Measurements from ENCODE around the gene SIX3.

DNA sequence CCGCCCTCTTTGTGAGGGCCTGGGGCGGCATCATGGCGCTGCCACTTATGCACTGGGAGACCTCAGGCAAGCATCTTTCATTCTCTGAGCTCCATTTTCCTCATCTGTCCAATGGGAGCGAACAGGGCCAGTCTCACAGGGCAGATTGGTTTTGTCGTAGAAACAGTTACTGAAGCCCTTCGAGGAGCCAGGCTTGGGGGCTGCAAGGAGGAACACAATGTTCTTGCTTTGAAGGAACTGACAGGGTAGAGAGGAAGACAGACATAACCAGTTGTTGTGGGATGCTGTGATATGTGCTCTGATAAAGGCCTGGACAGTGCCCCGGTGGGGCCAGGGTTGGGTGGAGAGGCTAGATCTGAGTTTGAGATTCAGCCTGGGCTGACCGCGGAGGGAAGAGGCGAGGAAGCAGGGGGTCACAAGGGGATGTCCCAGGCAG lies 14.1 kb downstream of the ZFP36L2 start:
- PRO-cap: no peak
- RRBS, 2 experiments: no CpG with 5 or more reads among the region's 10 CpGs

DNA sequence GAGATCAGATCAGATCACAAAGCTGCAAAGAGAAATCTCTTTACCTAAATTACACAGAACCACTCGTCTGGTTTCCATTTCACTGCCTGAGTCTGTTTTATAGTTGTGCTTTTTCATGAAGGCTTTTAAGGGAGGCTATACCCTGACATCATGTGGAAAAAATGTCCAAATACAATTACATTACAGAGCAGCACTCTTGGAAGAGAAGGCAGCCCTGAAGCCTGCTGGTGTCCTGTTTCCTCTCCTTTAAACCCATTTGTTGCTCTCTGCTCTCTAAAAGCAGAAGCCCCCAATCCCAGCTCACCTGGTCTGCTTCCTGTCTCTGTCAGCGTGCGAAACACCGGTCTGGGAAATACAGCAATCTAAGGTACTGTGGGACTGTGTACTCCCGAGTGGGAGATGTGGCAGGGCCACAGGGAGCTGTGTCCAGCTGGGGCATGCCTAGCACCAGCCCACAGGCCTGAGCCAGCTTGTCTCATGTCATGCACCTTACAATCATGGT lies 24.9 kb upstream of the ZFP36L2 start:
- PRO-cap: no peak
- RRBS, 2 experiments: no CpG with 5 or more reads among the region's 5 CpGs

- PRO-cap: no peak
- RRBS, 2 experiments: no CpG with 5 or more reads among the region's 5 CpGs
Observed at GRCh38 chr2:43482716-43483425, 113.0 kb downstream of the THADA start.

DNA sequence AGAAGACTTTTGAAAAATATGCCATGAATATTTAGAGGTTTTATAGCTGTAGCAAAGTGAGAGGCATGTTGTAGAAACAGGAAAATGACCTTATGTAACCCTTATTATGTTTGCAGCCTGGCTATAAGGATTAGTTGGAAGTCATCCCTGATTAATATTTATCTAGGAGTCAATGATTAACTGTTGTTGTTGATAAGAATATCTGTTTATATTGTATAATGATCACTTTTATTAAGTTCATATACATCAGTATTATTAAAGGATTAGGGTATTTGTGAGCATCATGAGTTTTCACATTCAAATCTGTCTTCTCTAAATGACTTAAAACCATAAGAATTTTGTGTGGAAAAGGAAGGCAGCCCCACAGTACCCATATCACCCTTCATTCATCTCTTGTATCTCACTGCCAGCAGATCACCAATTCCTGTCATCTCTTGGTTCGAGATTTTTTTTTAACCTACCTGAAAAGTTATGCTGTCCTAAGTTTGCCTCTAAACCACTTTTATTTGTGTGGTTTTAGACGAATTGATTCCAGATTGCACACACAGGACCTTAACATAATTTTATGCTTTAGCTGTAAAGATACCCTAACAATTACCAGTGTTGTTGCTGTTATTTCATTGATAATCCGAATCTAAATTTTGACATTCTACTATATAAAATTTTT lies 32.1 kb downstream of the ABCG5 start:
- PRO-cap: no peak
- RRBS, 2 experiments: no CpG with 5 or more reads among the region's 3 CpGs

- PRO-cap: no peak
- RRBS, 2 experiments: no CpG with 5 or more reads among the region's 8 CpGs
Observed at GRCh38 chr2:43842252-43842775, 3.5 kb downstream of the ABCG8 start.

GRCh38 chr2:43904617-43905091 lies 65.9 kb downstream of the ABCG8 start:
- PRO-cap: no peak
- RRBS, 2 experiments: no CpG with 5 or more reads among the region's 4 CpGs

- PRO-cap: no peak
- RRBS, 2 experiments: no CpG with 5 or more reads among the region's 3 CpGs
Observed at GRCh38 chr2:44181052-44181678, 12.5 kb downstream of the PPM1B start.

GRCh38 chr2:44246698-44247501 lies 28.4 kb upstream of the SLC3A1 start:
- PRO-cap: no peak
- RRBS, 2 experiments: no CpG with 5 or more reads among the region's 4 CpGs

DNA sequence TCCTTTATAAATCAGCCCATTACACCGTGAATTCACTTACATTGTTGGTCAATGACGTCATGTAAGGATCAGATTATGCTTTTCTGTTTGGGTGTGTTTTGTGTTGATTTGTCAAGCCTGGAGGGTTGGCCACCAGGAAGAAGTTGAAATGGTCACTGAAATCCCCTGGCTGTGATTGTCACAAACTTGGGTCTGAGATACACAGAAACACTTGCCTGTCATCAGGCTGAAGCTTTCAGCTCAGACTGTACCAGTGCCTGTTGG lies 7.0 kb upstream of the SLC3A1 start:
- PRO-cap: no peak
- RRBS, 2 experiments: no CpG with 5 or more reads among the region's 2 CpGs

GRCh38 chr2:44544030-44544828 lies 182.5 kb downstream of the CAMKMT start:
- PRO-cap: no peak
- RRBS, 2 experiments: no CpG with 5 or more reads among the region's 1 CpG

- PRO-cap: no peak
- RRBS, 2 experiments: no CpG with 5 or more reads among the region's 4 CpGs
Observed at GRCh38 chr2:44806504-44806794, 135.1 kb upstream of the SIX3 start.

DNA sequence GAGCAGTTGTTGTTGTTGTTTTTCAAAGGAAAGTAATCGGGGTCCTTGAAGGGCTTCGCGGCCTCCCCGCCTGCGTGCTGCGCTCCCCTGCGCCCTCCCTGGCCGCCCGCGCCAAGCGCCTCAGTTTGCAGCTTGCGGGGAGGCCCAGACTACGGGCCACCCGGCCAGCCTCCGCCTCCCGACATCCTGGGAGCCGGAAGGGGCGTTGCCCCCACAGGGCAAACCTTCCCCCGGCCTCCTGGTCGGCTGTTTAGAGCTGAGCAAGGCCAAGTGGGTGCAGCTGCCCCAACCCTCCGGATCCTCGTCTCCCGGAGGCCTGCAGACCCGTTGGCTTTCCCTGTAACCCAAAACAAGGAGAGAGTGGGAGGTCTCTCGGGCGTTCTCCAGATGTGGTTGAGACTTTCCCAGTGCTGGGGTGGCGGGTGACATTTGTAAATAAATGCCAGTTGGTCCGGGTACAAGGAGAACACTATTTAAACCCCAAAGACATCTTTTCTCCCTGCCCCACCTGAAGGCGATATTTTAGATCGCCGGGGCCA lies 3.7 kb upstream of the SIX3 start:
- PRO-cap: no peak
- RRBS, 2 experiments: 3 to 12% methylated on average over 9 of the region's 31 CpGs

GRCh38 chr2:44941678-44942444 lies at the start of gene SIX3:
SIX3 (plus strand) TSS chr2:44941702.
- PRO-cap: no peak
- RRBS, 2 experiments: 0 to 3% methylated on average over 4 of the region's 57 CpGs

- PRO-cap: no peak
- RRBS, 2 experiments: 3 to 5% methylated on average over 29 to 30 of the region's 89 CpGs
Observed at GRCh38 chr2:45008540-45009310, 527 bp downstream of the SIX2 start.

DNA sequence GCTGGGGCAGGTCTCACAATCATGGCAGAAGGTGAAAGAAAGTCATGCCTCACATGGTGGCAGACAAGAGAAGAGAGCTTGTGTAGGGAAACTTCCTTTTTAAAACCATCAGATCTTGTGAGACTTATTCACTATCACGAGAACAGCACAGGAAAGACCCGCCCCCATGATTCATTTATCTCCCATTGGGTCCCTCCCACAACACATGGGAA lies 183.2 kb upstream of the SIX2 start:
- PRO-cap: no peak
- RRBS, 2 experiments: no CpG with 5 or more reads among the region's 2 CpGs

GRCh38 chr2:45211750-45212247 lies 202.5 kb upstream of the SIX2 start:
- PRO-cap: no peak
- RRBS, 2 experiments: no CpG with 5 or more reads among the region's 3 CpGs

DNA sequence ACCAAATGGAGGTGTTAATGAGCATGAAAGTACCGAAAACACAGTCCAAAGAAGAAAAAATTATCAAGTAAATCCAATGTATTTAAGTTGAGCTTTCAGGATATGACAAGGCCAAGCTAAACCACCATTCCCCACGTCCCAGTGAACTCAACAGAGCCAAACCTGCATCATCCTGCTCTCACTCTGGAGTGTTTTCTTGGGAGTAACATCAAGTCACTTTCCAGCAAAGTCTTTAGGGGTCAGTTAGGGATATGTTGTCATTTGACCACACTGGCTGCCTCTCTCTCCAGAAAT lies 140.6 kb downstream of the SRBD1 start:
- PRO-cap: no peak
- RRBS, 2 experiments: no CpG with 5 or more reads among the region's 2 CpGs

DNA sequence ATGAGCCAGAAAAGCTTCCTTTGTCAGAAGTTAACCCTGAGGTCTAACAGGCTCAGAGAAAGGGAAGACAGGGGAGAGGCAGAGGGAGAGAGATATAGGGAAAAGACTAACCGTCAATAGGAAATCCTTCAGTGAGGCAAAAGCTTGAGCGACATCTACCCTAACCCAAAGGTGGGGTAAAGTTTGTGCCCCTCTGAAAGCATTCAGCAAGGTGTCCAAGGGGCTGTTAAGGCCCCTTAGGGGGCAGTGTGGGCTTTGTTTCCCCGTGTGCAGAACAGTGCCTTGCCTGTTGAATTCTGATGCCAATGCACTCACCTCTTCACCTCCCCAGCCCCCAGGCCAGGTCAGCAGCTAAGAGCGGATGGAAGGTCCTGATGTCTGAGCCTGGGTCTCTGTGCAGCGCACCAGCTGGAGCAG lies 12.0 kb upstream of the PRKCE start:
- PRO-cap: no peak
- RRBS, 2 experiments: no CpG with 5 or more reads among the region's 5 CpGs

DNA sequence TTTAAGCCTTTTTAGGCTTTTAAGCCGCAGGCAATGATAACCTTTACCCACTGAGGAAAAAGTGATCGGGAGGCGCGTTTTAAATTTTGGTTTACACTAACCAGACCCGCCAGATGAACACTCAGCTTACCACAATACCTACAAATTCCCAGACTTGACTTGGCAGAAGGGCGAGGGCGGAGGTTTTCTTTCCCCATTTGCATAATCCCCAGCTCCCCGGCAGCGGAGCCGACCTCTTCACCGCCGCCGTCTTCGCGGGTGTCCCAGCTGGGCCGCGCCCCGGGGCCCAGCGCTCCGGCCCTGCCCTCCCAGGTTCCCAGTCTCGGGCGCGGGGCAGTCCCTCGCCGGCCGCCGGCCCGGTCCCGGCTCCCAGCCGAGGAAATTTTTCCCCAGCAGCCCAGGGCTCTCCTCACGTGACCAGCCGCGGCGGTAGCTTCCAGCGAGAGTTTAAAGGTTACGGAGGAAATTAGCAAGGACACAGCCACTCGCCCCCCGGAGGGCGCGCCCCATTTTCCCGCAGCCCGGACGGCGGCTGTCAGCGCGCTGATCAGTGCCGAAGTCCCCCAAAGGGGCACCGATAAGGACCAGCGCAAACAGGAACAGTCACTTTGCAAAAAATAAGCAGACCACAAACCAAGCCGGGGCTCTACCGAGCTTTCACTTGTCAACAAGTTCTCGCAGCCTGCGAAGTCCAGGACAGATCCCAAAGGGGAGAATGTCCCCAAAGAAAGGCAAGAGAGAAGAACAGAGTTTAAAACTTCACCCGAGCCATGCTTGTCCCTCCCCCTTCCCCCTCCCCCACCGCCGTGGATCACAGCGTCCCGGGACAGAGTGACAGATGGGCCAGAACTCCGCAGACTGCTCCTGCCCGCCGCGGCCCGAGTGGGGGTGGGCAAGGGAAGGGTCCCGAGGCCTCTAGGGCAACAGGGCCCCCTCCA lies 1.4 kb upstream of the PRKCE start:
- PRO-cap: no peak
- RRBS, 2 experiments: 1 to 2% methylated on average over 17 to 24 of the region's 64 CpGs

GRCh38 chr2:45741382-45741998 lies 90.0 kb downstream of the PRKCE start:
- PRO-cap: no peak
- RRBS, 2 experiments: no CpG with 5 or more reads among the region's 8 CpGs

Measured in astrocyte (in vitro differentiated cells and primary cell).